T47D (cell line): ENCODE data around the gene LRRC8D.

DNA sequence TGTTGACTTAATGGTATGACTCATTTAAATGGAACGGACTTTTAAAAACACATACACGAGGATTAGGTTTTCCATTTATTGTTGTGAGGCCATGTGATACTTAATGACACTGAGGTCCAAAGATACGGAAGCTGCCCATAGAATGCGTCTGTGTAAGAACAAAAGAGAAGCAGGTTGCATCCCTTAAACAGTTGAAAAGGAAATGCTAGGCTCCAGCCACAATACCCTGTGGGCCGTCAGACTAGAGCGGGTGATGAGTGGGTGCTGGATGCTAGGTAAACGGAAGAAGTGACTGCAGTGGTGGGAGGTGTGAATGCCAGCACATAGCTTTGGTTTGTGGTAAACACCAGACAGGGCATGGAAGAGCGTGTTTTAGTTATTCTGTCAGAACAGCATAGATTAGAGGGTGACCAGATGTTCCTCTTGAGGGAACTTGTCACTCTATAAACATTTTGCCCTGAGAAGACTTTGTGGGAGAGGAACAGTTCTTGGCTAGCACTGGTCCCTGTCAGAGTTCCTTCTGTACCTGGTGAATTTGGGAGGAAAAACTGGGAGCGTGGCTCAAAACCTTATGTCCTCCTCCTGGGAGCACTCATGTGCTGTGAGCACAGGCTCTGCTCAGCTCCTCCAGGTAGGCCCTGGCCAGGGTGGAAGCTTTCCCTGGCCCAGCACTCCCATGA lies 21.8 kb upstream of the BCL10 start:
- RRBS: no CpG with 5 or more reads among the region's 9 CpGs

GRCh38 chr1:85361306-85361641 lies 84.8 kb upstream of the BCL10 start:
- RRBS: no CpG with 5 or more reads among the region's 1 CpG

GRCh38 chr1:85447449-85448040 lies 17.4 kb downstream of the DDAH1 start:
- RRBS: no CpG with 5 or more reads among the region's 3 CpGs

- RRBS: no CpG with 5 or more reads among the region's 2 CpGs
These were observed 37.8 kb upstream of the DDAH1 start for GRCh38 chr1:85502709-85503216.

GRCh38 chr1:85577789-85577971 lies 2.9 kb upstream of the CCN1 start:
- RRBS: no CpG with 5 or more reads among the region's 6 CpGs

GRCh38 chr1:85581285-85582356 lies 1.1 kb downstream of the CCN1 start:
- RRBS: no CpG with 5 or more reads among the region's 45 CpGs

DNA sequence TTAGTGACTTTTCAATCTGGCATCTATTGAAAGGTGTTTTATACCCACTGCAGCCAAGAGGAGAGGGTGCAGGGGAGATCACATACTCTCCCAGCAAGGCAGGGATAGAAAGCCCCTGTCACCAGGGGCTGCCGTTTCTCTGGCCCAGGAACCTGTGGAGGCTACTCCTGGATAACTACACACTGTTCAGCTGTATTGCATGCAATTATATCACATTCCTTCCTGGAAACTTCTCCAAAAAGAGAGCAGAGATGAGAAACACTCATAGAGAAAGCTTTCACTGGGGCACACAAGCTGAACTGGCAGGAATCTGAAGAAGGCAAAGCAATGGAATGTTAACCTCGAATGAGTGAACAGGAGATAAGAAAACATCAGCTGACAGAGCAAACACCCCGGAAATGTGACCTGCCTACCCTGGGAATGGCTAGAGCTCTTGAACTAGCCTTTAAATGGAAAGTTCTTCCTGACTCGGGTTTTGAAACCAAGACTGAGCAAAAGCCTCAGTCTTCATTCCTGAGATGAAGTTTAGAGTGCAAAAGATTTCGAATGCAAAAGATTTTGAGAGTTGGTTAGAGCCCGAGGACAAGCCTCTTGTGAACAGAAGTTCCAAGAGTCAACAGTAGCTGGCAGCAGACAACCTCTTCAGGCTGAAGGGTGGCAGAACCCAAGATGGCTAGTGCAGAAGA lies 32.2 kb downstream of the CCN1 start:
- RRBS: no CpG with 5 or more reads among the region's 6 CpGs

GRCh38 chr1:86710580-86711076 lies 6.3 kb downstream of the SH3GLB1 start:
- RRBS: no CpG with 5 or more reads among the region's 1 CpG

- RRBS: no CpG with 5 or more reads among the region's 1 CpG
These were observed 9.7 kb downstream of the SH3GLB1 start for GRCh38 chr1:86714063-86714453.

- RRBS: 58% methylated on average over 4 of the region's 6 CpGs
These were observed 84.5 kb downstream of the SH3GLB1 start for GRCh38 chr1:86788874-86789264.

GRCh38 chr1:87226189-87226962 lies 102.3 kb upstream of the LMO4 start:
- RRBS: no CpG with 5 or more reads among the region's 10 CpGs

- RRBS: 1% methylated on average over 5 of the region's 15 CpGs
These were observed 559 bp upstream of the LMO4 start for GRCh38 chr1:87328223-87328418.

- RRBS: no CpG with 5 or more reads among the region's 8 CpGs
These were observed 200.1 kb downstream of the LMO4 start for GRCh38 chr1:87528772-87529215.

GRCh38 chr1:89010880-89011311 lies 11.8 kb downstream of the GBP3 start:
- RRBS: no CpG with 5 or more reads among the region's 9 CpGs

DNA sequence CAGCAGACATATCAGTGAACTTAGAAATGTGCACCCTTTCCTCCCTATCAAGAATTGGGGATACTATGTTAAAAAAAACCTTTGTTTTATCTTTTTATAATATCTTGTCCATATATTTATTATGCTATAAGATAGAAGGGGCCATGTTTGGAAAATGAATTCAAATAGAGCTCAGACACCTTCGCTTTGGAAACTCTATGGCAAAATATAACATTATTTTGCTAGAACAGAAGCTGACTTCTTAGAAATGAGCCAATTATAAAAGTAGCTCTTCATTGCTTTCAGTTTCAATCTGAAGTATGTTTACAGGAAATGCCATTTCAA lies 37.7 kb upstream of the GBP5 start:
- RRBS: no CpG with 5 or more reads among the region's 1 CpG

- RRBS: 86% methylated on average over 1 of the region's 24 CpGs
These were observed 23.0 kb upstream of the LRRC8C start for GRCh38 chr1:89609620-89610627.

GRCh38 chr1:89701986-89702414 lies 69.1 kb downstream of the LRRC8C start:
- RRBS: no CpG with 5 or more reads among the region's 3 CpGs

- RRBS: no CpG with 5 or more reads among the region's 9 CpGs
These were observed 63.2 kb upstream of the LRRC8D start for GRCh38 chr1:89757496-89758203.

DNA sequence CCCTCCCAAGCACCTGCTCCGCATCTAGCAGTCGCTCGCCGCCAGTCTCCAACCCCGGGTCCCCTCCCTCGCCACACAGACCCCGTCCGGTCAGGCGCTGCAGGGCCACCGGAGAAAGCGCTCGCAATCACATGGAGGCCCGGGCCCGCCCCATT lies 173 bp upstream of the LRRC8D start:
- RRBS: no CpG with 5 or more reads among the region's 14 CpGs

GRCh38 chr1:89820937-89821824 lies at the start of gene LRRC8D:
LRRC8D (plus strand) TSS chr1:89821032.
- RRBS: 1% methylated on average over 80 of the region's 107 CpGs